ENCODE data around the genes CCDC85A and BCL11A.

DNA sequence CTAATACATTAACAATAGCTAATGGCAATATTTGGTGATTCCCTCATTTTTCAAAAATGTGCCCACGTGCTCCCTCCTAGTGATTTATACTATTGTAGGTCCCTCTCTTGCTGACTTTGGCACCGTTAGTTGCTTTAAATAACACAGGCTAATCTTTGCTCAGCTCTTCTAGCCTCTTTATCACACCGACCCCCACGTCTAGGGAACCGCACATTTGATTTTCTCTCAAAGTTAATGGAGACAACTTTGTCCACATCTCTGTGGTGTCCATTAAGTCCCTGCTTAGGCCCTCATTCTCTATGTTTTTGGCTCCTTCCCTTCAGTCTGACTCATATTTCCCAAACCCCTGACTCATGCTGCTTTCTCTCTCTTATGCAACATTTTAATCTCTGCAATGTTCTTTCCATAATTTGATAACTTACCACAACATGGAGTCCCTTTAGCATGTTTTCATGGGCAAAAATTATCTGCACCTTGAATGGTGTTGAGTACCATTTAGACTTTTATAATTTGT, 38.0 kb downstream of the EFEMP1 start:
- RRBS: no CpG with 5 or more reads among the region's 5 CpGs

- RRBS: no CpG with 5 or more reads among the region's 17 CpGs
These were observed 1.2 kb downstream of the EFEMP1 start for GRCh38 chr2:55922245-55922821.

DNA sequence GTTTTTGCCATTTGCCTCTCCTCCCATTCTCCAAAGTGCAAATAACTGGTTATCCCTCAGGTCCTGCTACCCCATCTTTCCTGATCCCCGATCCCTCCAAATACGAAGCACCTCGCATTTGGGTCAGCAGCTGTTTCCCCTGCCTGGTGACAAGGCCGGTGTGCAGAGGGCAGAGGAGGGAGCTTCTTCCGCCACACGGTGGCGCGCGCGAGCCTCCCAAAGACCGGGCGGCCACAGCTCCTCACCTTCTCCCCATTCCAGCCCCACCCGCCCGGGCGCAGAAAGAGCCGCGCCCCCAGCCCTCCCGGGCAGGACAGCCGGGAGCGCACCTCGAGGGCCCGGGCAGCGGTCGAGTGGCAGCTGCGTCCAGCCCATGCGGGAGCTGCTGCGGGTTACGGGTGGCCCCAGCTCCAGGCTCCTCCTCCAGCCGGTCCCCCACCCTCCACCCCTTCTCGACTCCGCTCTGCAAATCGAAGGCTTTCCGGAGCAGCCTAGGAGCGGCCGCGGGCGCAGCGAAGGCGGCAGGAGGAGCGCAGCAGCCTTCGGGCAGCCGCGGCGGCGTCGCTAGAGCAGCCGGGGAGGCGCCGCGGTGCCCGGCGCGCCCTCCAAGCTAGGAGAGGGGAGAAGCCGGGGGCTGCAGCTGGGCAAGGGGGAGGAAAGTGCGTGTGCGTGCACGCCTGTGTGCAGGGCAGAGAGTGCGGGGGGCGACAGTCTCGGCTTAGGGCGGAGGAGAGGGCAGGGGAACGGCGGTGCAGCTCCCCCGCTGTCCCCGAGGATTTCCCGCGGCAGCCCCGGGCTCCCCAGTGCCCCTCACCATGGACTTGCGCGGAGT, at the start of gene CCDC85A:
CCDC85A (plus strand) TSS at position 449 of the 832 bp plus-strand sequence.
- RRBS: 5% methylated on average over 34 of the region's 70 CpGs

DNA sequence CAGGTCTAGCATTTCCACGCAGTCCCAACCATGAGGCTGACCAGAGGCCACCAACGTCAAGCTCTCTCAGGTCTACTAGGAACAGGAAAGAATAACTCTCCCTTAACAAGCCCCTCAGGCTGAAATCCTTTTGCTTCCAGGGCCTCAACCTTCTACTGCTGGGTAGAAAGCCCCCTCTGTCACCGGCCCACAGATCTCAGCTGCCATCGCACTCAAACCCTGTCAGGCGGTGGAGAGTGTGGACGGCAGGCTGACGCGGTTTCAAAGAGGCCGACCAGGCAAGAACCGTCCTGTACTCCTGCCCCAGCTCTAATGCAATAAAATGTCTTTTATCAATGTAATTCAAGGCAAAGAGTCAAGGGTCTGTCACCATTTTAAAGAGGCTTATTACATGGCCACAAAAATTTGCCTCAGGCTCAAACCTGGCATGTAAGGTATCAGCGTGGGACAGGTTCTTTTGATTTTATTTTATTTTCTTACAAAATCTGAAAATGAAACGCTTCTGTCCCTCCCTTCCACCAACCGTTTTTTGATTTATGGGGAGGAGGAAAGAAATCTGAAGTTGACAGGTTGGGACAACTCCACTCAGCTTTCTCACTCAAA, 74.0 kb downstream of the BCL11A start:
- RRBS: no CpG with 5 or more reads among the region's 13 CpGs

GRCh38 chr2:60553517-60554258, at the start of gene BCL11A:
TSS of gene BCL11A (minus strand) at chr2:60553654.
- RRBS: 5% methylated on average over 17 of the region's 57 CpGs

GRCh38 chr2:60873430-60873749, 8.0 kb upstream of the REL start:
- RRBS: no CpG with 5 or more reads among the region's 1 CpG

- RRBS: no CpG with 5 or more reads among the region's 1 CpG
These were observed 5.3 kb upstream of the PEX13 start for GRCh38 chr2:61012206-61012645.

GRCh38 chr2:61041237-61041855, 23.3 kb upstream of the PUS10 start:
- RRBS: no CpG with 5 or more reads among the region's 1 CpG

DNA sequence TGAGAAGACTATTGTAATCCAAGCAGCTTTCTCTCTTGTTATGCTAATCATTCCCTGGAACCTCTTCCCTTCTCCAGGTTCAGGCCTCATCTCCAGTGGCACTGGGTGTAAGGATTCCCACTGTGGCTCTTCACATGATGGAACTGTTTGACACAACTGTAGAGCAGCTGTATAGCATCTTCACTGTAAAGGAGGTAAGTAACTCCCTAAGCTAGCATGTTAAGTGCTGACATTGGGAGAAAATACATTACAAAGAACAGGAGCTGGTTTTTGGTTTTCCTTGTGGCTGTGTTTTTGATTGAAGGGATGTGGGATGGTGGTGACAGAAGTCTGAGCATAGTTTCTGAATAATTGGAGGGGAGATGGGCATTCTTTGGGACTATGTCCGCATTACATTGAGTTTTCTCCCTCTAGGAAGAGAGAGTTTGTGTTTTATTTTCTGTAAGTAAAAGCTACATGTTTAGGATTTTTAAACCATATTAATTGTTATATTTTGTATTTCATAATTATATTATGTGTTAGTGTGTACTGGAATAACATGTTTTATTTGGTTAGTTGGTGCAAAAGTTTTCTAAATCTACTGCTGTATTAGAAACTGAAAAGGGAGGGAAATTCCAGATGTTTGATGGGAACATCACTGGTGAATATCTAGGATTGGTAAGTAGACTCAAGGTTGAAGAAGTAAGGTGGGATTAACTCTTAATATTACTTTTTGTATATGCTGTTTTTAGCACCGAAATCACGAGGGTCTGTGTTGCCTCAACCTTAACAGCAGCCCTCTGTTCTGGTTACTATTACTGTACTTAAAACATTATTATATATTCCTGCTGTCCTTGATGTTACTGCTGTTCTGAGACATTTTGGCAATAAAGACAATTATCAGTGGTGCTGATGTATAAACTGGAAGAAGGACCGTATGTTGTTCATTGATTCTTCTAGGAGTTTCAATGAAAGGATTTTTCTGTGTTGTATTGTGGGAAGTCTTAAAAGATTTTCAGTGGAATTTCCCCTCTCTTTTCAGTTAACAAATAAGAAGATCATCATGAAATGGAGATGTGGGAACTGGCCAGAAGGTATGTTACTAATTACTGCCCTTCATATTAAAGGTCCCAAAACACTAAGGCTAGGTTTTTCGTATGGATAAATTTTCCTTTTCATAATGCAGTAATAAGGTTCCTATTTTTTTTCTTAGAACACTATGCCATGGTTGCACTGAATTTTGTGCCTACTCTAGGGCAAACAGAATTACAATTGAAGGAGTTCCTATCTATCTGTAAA, 23.9 kb downstream of the C2orf74 start:
- RRBS: no CpG with 5 or more reads among the region's 5 CpGs

DNA sequence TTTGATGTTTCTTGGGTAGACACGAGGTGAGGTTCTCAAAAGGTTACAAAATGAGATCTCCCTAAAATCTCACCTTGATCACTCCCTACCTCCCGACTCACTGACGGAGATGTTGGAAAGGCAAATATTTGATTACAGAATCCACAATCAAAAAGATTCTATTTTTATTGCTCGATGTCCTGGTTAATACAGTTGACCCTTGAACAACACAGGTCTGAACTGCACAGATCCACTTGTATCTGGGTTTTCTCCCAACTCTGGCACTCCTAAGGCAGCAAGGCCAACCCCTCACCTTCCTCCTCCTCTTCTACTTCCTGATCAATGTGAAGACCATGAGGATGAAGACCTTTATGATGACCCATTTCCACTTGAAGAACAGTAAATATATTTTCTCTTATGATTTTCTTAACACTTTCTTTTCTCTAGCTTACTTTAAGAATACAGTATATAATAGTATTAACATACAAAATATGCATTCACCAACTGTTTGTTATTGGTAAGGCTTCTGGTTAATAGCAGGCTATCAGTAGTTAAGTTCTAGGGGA, 125.3 kb downstream of the C2orf74 start:
- RRBS: no CpG with 5 or more reads among the region's 4 CpGs

DNA sequence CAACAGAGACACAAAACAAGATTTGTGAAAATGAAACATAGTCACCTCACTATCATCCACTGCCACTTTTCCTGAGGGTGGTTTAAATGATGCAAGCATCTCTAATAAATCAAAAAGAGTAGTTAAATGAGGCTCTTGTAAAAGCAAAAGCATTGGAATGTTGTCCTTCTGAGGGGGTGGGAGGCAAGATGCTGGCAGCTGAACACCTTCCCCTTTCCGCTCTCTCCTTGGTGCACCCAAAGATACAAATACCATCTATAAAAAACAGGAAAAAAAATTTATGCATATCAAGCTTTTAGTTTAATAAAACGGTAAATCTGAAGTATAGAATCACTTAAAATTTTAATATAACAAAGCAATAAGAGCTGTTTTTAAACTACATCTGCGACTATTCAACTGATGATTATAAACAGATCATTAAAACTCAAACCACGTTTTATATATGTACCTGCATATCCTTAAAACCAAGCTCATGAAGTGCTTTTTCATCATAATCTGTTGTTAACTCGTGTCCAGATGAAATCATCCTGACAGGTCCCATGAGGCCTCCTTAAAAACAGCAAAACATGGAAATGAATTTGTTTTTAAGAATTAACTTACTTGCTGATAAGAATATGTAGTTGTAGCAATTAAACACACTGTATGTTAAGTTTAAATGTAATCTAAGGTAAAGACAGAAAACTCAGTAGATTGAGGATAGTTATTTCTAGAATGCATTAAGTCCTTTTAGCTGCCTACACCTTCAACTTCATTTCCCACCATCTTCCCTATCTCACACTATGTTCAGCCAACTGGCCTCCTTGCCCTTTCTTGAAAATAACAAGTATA, 139.1 kb downstream of the C2orf74 start:
- RRBS: no CpG with 5 or more reads among the region's 5 CpGs

- RRBS: no CpG with 5 or more reads among the region's 8 CpGs
These were observed 91.7 kb downstream of the FAM161A start for GRCh38 chr2:61762175-61762606.

- RRBS: no CpG with 5 or more reads among the region's 10 CpGs
These were observed 65.8 kb downstream of the COMMD1 start for GRCh38 chr2:61971111-61971805.

- RRBS: no CpG with 5 or more reads among the region's 14 CpGs
These were observed 1.4 kb downstream of the B3GNT2 start for GRCh38 chr2:62197304-62197635.

DNA sequence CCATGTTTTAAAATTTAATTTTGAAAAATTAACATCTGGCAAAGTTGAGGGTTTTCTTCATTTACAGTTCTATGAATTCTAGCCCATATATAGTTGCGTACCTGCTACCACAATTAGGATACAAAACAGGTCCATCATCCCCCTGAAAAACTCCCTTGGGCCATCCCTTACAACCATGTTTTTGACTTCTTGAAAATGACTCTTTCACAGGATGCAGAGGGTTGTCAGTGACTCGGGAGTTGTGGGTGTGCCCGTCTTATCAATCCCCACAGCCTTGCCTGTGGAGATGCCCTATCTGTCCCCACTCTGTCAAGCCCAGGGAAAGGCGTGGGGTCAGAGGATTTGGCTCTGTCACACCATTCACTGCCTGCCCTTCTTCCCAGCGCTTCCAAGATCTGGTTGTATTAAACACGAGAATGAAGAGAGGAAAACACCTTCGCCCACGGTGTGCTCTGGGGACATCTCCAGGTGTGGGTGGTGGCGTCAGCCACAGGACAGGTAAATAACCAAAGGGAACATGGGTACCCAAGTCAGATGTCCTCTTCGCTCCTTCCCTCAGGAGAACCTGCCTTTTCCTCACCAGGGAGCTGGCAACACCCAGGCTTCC, 100.1 kb downstream of the B3GNT2 start:
- RRBS: no CpG with 5 or more reads among the region's 10 CpGs

- RRBS: no CpG with 5 or more reads among the region's 11 CpGs
These were observed 111.0 kb downstream of the B3GNT2 start for GRCh38 chr2:62306605-62307658.

- RRBS: no CpG with 5 or more reads among the region's 11 CpGs
These were observed 64.4 kb downstream of the TMEM17 start for GRCh38 chr2:62441286-62442275.

- RRBS: 6% methylated on average over 14 of the region's 64 CpGs
These were observed 48.8 kb downstream of the TMEM17 start for GRCh38 chr2:62456723-62458001.

DNA sequence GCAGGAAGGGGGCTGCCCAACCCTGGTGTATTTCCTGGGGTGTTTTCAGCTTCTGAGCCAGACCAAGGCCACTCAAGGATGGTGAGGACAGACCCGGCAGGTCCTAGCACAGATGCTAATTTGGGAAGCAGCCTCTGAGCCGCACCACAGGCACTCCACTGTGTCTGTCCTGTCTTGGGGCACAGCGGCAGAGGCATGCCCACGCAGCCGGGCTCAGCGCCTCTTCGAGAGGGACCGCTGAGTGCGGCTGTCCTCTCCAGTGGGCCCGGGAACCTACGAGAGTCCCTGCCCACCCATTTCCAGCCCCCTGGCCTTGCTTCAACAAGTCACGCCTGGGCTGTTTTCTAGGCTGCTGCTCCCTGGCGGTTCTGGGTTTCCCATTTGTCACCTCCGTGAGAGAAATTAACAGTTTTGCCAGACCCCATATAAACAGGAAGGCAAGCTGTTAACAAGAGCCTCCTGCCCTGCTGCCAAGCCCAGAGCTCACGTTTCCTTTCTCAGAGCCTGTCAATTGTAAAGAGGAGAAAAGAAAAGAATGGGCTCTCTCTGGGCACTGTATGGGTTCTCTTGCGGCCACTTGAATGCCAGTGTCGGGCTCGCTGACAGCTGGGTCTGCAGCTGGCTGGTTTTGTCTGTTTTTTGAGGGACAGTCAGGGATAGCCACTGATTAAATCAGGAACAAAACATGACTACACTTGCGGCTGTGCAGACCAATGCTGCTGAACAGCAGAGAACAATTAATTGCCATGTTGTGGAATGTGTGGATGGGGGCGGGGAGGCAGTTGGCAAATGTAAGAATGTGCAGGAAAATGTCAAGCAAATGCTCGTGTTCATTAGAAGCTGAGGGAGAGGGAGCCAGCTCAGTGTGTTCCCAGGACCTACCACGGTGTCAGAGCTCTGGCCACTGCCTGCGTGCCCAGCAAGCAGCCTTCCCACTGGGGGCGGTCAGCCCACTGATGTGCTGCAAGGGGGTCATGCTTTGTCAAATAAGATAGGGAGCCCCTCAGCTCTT, 30.6 kb downstream of the TMEM17 start:
- RRBS: 61% methylated on average over 9 of the region's 24 CpGs

GRCh38 chr2:62478069-62478504, 27.9 kb downstream of the TMEM17 start:
- RRBS: no CpG with 5 or more reads among the region's 3 CpGs